GM19239 (cell line): Measurements from ENCODE around the genes TTC33 and CARD6.

GRCh38 chr5:39255606-39256012, 36.2 kb upstream of the FYB1 start:
- RRBS: no CpG with 5 or more reads among the region's 1 CpG

DNA sequence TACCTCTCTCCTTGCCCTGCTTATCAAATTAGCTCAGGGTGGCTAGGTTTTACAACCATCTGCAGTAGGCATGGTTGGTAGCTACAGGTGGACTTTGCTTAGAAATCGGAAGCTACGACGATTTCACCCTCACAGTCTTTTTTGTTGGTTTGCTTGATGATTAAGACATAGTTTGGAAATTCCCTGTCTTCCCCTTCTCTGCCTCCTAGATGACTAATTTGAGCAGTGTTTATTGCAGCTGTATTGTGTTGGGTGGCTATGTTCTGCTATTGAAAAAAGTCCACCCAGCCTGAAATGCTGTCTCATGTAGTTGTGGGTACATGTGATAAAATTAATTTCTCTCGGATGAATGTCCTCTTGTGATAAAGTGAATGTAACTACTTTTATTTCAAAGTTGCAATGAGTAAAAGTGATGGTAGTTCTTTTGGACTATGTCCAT, 37.2 kb upstream of the FYB1 start:
- RRBS: no CpG with 5 or more reads among the region's 4 CpGs

DNA sequence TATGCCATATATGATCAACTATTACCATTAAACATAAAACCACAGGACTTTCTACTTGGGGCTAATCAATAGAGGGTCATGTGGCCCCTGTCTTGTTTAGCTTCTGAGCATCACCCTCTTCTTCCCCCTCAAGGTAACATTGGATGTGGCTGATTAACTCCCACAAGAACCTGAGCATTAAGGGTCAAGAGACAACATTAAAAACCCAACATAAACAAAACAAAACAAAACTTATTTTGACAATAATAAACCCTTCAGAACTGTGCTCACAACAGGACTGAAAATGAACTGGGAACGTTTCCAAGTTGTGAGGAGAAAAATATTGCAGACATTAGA, 7.6 kb upstream of the C9 start:
- RRBS: no CpG with 5 or more reads among the region's 1 CpG

- RRBS: no CpG with 5 or more reads among the region's 2 CpGs
Measured at GRCh38 chr5:39503106-39503636, 78.4 kb upstream of the DAB2 start.

- RRBS: no CpG with 5 or more reads among the region's 3 CpGs
Measured at GRCh38 chr5:39760570-39760978, 335.8 kb upstream of the DAB2 start.

DNA sequence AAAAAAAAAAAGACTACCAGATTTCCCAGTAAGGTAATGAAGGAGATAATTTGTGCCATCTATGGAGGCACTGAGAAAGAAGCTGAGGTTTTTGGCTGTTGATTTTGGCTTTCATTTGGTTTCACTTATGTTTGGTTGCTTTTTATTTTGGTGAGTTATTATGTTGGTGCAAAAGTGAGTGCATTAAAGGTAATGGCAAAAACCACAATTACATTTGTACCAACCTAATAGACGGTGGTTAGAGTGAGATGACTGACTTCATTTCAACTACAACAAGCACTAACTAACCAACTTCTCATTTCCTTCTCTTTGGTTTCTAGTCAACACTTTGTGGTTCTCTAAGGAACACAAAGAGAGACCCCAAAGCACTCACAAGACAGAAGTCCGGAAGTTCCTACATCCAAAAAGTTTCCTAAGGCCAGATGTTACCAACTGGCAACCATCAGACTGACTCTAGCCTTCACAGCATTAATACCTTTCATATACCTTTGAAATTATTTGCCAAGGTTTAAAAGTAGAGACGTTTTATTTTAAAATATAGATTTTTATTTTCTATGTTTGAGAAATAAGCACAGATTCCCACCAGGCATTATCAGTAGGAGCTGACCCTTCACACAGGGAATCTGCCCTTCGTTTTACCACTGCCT, 301.3 kb upstream of the PTGER4 start:
- RRBS: no CpG with 5 or more reads among the region's 4 CpGs

- RRBS: no CpG with 5 or more reads among the region's 1 CpG
Measured at GRCh38 chr5:40404981-40405530, 274.7 kb upstream of the PTGER4 start.

DNA sequence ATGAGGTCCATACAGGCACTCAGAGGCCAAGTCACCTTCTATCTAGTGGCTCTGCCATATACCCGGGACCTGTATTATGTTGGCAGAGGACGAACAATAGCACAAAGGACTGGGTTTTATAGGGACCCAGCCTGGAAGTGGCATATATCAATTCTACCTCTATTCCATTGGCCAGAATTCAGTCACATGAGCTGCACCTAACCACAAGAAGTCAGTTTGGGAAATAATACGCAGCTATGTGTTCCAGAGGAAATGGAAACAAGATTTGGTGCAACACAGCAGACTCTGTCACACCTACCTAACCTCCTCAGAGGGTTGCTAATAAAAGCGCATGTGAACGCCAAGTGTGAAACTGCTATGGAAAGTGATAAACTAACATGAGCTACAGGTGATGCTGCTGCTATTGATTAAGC, 4.0 kb upstream of the PTGER4 start:
- RRBS: no CpG with 5 or more reads among the region's 5 CpGs

DNA sequence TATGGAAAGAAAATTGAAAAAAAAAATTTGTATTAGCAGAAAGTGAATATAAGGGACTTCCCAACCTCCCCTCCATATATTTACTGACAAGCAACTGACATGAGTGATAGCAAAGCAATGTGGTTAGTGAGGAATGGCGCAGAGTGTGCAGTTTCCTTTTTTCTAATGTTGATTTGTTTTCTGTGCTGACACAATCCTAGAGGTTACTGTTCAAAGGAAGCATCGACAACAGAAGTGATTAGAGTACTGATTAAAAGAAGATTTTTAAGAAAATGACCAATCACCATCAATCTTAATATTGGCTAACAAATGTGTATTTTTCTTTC, 1.7 kb upstream of the PTGER4 start:
- RRBS: no CpG with 5 or more reads among the region's 2 CpGs

DNA sequence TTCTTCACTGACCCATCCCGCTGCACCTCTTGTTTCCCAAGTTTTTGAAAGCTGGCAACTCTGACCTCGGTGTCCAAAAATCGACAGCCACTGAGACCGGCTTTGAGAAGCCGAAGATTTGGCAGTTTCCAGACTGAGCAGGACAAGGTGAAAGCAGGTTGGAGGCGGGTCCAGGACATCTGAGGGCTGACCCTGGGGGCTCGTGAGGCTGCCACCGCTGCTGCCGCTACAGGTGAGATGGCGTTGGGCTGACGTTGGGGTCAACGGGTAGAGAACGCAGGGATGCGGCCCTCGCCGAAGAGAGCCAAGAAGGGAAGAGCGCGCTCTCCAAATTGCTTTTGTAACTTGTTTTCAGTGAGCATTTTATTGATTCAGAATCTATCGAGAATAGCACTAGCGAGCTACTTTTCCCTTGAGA, 541 bp downstream of the PTGER4 start:
- RRBS: no CpG with 5 or more reads among the region's 20 CpGs

DNA sequence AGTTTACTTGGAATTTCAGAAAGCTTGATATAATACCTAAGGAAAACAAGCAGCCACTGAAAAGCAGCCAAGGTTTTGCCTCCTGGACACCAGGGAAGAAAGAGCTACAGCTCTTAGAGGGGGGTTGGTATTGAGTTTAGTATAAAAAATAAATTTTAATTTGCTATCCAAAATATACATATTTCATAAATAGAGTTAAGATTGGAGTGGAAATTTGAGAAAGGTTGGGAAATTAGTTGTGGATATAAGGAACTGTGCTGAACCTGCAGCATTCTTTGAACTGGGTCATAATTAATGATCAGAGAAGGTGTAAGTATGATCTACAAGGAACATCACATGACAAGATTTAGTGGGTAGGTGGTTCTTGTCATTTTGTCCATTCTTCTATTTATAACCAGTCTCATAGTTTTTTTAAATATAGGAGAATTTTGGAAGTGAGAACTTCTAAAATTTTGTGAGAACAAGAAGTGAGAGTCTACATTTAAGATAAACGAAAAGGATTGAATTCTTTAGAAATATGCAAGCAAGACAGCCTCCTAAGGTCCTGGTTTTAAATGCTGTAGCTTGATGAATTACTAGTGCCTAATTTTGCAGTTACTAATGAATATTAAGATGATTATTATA, 4.8 kb downstream of the PTGER4 start:
- RRBS: no CpG with 5 or more reads among the region's 1 CpG

GRCh38 chr5:40686497-40686953, 6.8 kb downstream of the PTGER4 start:
- RRBS: no CpG with 5 or more reads among the region's 1 CpG

GRCh38 chr5:40755317-40756501, at the start of gene TTC33:
TSS of gene TTC33 (minus strand) at chr5:40755961.
- RRBS: under 1% methylated on average over 7 of the region's 86 CpGs

DNA sequence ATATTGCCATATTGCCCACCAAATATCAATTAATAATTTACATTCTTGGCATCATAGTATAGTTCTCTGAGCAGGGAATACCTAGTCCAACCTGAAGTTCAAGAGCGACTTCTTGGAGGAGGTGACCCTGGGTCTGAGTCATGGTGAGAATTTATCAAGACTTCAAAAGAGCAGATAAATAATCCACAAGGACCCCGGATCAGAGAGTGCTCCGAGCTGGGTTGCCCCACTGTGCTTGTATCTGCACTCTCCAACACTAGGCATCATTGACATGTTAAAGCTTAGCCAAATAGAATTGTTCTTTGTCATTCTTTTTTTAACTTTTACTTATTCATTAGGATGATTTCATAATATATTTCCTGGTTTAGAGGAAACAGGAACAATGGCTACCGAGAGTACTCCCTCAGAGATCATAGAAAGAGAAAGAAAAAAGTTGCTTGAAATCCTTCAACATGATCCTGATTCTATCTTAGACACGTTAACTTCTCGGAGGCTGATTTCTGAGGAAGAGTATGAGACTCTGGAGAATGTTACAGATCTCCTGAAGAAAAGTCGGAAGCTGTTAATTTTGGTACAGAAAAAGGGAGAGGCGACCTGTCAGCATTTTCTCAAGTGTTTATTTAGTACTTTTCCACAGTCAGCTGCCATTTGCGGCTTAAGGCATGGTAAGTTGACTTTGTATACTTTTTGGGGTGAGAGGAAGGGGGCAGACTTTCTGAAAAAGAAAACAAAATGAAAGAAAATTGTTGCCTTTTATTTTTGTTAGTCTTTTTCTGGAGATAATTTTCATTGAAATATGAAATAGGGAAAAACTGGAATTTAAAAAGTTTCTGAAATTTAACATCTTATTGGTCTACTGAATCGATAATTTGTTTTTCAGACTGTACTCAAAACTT, at the start of gene CARD6:
CARD6 (plus strand) TSS at position 367 of the 896 bp plus-strand sequence.
- RRBS: no CpG with 5 or more reads among the region's 10 CpGs

DNA sequence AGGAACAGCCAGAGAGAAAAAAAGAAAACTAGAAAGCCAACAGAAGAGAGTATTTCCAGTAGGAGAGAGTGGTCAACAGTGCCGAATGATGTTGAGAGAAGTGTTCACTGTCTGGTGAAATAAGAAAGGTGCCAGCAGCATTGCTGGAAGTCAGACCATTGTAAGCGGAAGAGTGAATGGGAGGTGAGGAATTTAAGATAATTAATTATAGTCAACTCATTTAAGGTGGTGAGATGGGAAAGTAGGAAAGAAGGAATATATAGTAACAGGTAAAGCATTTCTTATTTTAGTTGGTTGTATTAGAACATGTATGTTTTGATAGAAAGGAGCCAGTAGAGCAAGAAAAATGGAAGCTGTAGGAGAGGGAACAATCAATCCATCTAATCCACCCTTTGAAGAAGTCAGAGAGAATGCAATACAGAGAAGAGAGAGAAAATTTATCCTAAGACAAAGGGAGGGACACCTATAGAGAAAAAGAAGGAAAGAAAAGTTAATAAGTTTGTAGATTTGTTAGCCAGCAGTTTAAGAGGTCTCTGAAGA, 32.7 kb downstream of the C7 start:
- RRBS: no CpG with 5 or more reads among the region's 2 CpGs

GRCh38 chr5:41212839-41213306, 459 bp downstream of the C6 start:
- RRBS: no CpG with 5 or more reads among the region's 1 CpG

- RRBS: no CpG with 5 or more reads among the region's 1 CpG
Measured at GRCh38 chr5:41921844-41922372, 3.2 kb upstream of the FBXO4 start.